Bile duct (tissue), 1 donor: ENCODE measurements around a stretch of chr11.

DNA sequence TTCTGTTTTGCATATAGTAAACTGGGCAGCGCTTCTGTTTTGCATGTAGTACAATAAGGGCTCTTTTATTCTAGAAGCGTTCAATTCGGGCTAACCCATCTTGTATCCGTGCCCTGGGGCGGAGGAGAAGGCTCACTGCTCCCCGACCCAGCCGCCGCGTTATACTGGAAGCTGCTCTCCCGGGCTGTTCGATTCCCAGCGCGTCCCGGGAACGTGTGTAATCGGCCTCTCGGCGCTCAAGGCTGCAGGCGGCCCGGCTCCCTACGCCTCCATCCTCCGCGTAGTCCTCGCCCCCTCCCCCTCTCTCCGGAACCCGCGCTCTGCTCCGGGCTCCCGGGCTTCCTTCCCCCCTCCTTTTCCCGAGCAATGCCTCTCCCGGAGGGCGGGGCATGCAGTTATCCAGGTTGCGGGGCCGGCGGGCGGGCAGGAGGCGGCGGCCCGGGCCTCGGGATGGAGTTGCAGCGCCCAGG, 422 bp upstream of the KMT2A start:
- PRO-cap: unidirectional peak, minus-strand start at position 166 of the sequence; bidirectional peak, plus-strand start outside the sequence, minus-strand start at position 358 of the sequence

GRCh38 chr11:118437870-118438236, 1.6 kb downstream of the KMT2A start:
- PRO-cap: no peak

- PRO-cap: no peak
Measured at GRCh38 chr11:118495481-118495837, 31.8 kb upstream of the TTC36 start.

- PRO-cap: bidirectional peak, plus-strand start at chr11:118573172, minus-strand start at chr11:118572890
Measured at GRCh38 chr11:118572569-118573525, 638 bp downstream of the ARCN1 start.

- PRO-cap: bidirectional peak, plus-strand start at chr11:118618558, minus-strand start at chr11:118618327
Measured at GRCh38 chr11:118617930-118618631, 10.7 kb downstream of the PHLDB1 start.

GRCh38 chr11:118652369-118653015, 27.0 kb downstream of the TREH start:
- PRO-cap: no peak

GRCh38 chr11:118700156-118700740, 20.8 kb upstream of the TREH start:
- PRO-cap: no peak

- PRO-cap: no peak
Measured at GRCh38 chr11:118719032-118719761, 39.7 kb upstream of the TREH start.

- PRO-cap: no peak
Measured at GRCh38 chr11:118820865-118821390, 30.0 kb upstream of the DDX6 start.

DNA sequence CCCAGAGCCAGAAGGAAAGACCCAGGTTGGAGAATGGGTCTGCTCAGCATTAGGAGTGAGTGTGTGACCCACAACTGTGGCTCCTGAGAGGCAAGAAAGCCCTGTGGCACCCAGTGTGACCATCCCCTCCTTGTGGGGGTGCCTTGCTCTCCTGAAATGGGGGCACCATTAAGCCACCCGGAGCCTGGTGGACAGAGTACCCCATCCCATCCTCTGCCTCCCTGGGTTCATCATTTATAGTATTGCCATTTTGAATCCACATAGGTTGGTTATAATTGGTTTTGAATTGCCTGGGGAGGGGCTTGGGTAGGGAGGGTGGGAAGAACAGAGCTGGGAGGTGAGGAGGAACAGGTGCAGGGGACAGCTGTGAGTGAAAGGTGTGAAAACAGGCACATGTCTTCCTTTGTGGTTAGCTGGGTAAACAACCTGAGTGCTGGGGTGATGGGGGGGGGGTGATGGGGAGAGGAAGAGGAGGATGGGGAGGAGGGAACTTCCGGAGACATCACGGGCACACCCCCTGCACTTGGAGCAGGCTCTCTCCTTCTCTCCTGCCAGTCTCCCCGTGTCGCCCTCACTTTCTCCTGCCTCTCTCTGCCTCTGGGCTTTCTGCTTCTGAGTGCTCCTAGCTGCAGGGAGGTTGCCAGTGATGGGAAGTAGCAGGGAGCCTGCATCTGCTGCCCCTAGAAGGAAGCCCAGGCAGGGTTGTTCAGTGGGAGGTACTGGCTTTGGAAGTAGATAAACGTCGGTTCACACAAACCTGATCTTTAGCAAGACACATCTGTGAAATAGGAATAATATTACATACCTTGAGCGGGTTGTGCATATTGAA, 8.7 kb downstream of the CXCR5 start:
- PRO-cap: no peak

GRCh38 chr11:118894205-118894510, 10.5 kb downstream of the CXCR5 start:
- PRO-cap: no peak

GRCh38 chr11:118911940-118912267, 13.8 kb downstream of the BCL9L start:
- PRO-cap: bidirectional peak, plus-strand start at chr11:118912058, minus-strand start at chr11:118911974

DNA sequence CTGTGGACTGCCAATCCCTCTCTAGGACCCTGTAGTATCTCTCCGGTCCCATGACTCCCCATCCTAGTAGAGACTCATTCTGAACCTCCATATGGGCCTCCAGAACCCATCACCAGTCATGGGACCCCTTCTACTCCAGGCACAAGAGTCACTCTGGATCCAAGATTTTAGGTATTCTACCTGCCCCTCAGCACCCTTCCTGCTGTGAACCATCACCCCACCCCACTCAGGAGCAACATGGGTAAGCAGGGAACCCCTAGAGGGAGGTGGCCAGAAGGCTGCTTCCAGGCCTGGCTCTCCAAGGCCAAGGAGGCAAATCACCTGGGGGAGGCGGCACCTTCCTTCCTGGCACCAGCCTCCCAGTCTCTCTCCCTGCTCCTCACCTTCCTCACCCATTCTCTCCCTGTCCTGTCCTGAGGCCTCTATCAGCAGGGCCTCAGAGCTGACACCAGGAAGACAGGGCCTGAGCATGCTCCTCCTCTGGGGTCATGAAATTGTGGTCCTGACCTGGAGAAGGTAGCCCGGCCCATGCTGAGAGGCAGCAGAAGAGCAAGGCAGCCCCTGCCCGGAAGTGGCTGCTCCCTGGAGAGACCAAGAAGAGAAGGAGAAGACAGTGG, 2.1 kb downstream of the BCL9L start:
- PRO-cap: no peak

GRCh38 chr11:119044115-119045278, 12.5 kb downstream of the HYOU1 start:
- PRO-cap: no peak

- PRO-cap: no peak
Measured at GRCh38 chr11:119073657-119074117, 6.1 kb downstream of the VPS11 start.

DNA sequence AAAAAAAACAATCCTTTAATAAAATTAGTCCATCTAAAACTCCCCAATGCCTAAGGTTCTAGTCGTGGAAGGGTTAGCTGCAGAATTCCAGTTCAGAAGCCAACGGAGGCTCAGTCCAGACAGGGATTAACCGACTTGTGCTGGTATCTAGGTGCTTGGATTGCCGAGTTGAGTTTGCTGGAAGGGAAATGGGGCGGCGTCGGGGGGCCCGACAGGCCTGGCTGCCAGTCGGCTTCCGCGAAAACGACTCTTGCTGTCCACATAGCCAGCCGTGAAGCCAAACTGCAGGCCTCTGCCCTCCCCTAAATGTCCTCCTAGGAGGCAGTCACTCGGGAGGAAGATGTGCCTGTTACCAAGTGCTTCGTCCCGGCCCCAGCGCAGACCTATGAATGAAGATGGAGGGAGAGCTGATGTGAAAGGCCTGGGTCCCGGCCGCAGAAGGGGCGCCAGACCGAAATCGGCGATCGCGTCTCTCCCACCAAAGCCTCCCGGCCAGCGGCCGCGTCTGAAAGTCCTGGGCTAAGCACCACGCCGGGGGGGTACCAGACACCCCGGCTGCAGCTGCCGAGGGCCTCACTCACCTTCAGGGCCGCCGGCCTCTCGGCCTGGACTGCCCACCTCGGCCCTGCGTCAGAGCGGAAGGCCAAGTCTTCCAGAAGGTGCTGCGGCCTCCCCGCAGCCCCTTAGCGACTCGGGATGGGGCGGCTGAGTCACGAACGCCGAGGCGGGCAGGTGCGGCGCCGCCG, 1.2 kb downstream of the H2AX start:
- PRO-cap: unidirectional peak, plus-strand start at position 262 of the sequence; unidirectional peak, plus-strand start at position 378 of the sequence; bidirectional peak, plus-strand start at position 655 of the sequence, minus-strand start at position 514 of the sequence

DNA sequence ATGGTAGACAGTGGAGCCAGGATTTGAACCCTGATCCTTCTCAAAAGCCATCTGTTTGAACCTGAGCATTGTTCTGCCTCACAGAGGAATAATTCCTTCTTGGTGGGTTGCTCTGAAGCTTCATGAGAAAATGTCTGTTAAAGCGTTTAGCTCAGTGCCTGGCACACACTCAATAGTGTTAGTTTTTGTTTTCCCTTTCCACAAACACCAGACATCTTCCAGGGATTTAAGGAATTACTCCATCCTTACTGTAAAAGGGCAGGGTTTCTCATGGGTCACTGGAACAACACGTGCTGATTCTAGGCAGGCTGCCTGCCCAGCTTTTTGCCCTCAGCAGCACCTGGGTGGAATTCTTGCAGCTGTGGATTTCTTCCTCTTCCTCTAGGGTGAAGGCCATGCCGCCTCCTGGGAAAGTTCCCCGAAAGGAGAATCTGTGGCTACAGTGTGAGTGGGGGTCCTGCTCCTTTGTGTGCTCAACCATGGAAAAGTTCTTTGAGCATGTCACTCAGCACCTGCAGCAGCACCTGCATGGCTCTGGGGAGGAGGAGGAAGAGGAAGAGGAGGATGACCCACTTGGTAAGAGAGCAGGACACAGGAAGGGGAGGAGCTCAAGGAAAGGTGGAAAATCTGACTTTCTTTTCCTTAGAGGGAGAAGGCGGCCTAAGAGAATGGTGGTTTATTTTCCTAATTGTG, 5.3 kb downstream of the HINFP start:
- PRO-cap: no peak

DNA sequence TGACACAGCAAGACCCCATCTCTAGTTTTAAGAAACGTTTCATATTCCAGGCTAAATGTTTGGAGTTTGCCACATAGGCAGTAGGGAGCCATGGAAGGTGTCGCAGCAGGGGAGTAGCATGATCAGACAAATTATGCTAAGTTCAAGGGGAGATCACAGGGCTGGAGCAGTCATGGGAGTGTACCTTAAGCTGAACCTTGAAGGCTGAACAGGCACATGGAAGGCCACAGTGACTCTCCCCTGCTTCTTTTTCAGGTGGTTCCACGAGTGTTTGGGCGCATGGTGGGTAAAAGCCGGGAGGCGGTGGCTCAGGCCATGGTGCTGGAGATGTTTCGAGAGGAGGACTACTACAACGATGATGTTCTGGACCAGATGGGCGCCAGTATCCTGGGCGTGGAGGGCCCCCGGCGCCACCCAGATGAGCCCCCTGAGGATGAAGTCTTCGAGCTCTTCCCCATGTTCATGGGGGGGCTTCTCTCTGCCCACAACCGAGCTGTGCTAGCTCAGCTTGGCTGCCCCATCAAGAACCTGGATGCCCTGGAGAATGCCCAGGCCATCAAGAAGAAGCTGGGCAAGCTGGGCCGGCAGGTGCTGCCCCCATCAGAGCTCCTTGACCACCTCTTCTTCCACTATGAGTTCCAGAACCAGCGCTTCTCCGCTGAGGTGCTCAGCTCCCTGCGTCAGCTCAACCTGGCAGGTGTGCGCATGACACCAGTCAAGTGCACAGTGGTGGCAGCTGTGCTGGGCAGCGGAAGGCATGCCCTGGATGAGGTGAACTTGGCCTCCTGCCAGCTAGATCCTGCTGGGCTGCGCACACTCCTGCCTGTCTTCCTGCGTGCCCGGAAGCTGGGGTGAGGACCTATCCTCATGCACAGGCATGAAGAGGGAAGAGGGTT, 5.6 kb upstream of the NHERF4 start:
- PRO-cap: no peak

- PRO-cap: no peak
Measured at GRCh38 chr11:119300122-119300963, 16.6 kb downstream of the MCAM start.

- PRO-cap: no peak
Measured at GRCh38 chr11:119374718-119375338, 6.7 kb downstream of the USP2 start.